HT1080 (cell line): ENCODE results near the gene PLA1A.

DNA sequence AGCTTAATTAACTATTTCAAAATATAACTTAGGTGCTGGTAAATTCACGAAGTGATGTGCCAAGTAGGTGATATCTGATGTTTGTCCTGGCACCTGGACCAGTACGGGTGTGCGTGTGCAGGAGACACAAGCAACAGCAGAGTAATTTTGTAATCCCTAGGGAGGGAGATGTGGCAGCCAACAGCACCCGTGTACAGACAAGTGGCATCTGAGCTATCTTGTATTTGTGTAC lies 22.9 kb downstream of the USF3 start:
RAMPAGE:
- cytosol, long total RNA = no peak
- long total RNA = no peak
- nucleus, long total RNA = no peak

RAMPAGE:
- cytosol, long total RNA = no peak
- long total RNA = no peak
- nucleus, long total RNA = no peak
Observed at GRCh38 chr3:113873773-113874274, 35.2 kb downstream of the GRAMD1C start.

DNA sequence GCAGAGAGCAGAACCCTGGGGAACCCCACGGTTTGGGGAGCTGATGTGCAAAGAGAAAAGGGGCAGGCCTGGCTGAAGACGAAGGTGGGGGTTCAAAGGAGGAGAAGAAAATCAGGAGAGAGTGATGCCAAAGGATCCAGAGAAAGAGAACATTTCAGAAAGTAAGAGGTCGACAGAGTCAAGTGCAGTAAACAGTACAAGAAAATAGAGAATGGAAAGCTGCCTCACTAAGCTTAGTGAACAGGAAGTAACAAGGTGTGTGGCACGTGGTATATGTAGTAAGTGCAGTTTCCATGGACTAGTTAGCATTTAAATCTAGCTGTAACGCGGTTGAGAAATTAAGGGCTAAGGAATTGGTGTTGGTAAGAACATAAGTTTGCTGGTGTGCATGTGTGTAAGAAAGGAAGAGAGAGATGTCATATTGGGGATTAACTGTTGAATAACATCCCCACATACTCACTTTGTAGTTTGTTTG lies 13.6 kb downstream of the TIGIT start:
RAMPAGE:
- cytosol, long total RNA = no peak
- long total RNA = no peak
- nucleus, long total RNA = no peak

DNA sequence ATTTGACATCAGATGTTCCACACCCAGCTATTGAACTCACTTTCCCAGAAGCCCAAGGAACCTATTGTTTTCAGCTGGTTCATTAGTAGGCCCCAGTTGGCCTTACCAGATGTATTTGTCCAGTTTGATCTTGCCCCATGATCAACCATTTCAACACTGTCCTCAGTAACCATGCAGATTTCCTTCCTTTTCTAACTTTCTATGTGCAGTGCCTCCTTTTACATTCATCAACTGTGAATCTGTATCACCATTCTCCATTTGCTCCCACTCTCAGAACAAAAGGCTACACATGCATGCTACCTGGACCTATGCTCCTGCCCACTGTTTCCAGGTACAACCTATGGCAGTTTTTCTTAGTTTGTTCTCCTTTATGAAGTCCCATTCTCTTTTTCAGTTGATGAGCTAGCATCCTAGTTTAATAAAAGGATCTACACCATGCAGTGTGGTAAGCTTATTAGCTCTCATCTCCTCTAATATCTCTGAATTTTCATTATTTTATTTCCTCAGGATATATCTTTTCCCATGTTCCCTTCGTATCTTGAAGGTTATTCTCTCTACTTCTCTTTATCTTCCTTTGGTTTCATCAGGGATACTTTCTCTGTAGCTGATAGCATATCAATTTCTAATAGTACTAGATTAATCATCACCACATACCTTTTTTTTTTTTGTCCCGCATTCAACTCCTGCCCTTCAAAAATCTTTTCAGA lies 103.2 kb downstream of the TIGIT start:
RAMPAGE:
- cytosol, long total RNA = no peak
- long total RNA = no peak
- nucleus, long total RNA = no peak

DNA sequence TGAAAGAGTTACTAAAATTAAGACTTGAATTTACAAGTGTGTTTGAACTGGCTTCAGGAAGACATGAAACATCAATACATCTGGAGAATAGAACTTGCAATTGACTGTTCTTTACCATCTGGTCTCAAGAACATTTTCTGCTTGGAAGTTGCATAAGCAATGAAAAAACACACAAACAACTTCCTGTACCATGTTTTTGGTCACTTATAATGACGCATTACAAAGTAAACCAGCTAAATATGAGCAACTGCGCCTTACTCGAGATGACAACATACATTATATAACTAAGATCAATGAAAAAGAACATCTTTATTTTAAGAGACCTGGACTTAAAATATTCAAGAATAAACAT lies 112.5 kb downstream of the TIGIT start:
RAMPAGE:
- cytosol, long total RNA = no peak
- long total RNA = no peak
- nucleus, long total RNA = no peak

RAMPAGE:
- cytosol, long total RNA = no peak
- long total RNA = no peak
- nucleus, long total RNA = no peak
Observed at GRCh38 chr3:114417245-114417628, 123.4 kb downstream of the TIGIT start.

GRCh38 chr3:114474869-114475386 lies 181.1 kb downstream of the TIGIT start:
RAMPAGE:
- cytosol, long total RNA = no peak
- long total RNA = no peak
- nucleus, long total RNA = no peak

RAMPAGE:
- cytosol, long total RNA = no peak
- long total RNA = no peak
- nucleus, long total RNA = no peak
Observed at GRCh38 chr3:114718597-114719282, 424.9 kb downstream of the TIGIT start.

GRCh38 chr3:114721291-114721636 lies 425.8 kb downstream of the ZBTB20 start:
RAMPAGE:
- cytosol, long total RNA = no peak
- long total RNA = no peak
- nucleus, long total RNA = no peak

DNA sequence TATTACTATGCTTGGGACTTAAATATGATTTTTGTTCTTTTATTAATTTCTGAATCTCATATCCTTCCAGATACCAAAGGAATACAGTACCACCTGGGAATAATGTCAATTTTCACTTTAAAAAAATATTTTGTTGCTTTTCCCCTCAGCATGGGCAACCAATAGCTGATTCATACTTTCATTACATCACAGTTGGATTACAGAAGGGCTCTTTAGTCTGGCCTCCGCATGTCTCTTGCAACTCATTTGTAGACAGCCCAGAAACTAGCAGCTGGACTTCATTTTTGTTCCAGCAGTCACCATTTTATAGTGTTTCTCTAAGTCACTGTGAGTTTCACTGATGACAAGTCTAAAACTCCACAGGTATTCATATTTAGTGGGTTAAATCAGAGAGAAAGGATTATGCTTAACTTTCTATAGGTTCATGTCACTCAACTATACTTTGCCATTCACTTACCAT lies 390.2 kb downstream of the ZBTB20 start:
RAMPAGE:
- cytosol, long total RNA = no peak
- long total RNA = no peak
- nucleus, long total RNA = no peak

DNA sequence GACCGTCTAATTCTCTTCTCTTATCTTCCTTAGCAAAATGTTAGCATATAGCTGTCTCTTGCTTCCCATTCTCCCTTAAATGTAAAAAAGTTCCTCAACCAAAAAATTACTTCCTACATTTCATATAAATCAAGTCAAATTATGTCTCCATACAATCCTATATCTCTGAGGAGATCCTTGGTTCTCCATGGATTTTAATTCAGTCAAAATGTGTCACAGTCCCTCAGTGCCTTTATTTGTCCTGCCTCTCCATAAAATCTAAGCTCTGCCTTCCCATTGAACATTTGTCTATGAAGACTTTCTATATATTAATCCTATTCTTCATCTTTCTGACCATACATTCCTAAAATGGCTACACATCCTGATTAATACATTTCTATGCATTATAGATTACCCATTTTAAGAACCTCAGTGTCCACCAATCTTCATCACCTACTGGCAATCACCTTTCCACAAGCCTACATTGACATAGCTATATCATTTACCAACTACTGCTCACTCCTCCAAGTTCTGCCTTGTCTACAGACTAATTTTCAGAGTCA lies 24.6 kb downstream of the ZBTB20 start:
RAMPAGE:
- cytosol, long total RNA = no peak
- long total RNA = no peak
- nucleus, long total RNA = no peak

RAMPAGE:
- cytosol, long total RNA = no peak
- long total RNA = no peak
- nucleus, long total RNA = no peak
Observed at GRCh38 chr3:115145888-115146509, 1.1 kb downstream of the ZBTB20 start.

GRCh38 chr3:115147750-115148528 lies 851 bp upstream of the ZBTB20 start:
RAMPAGE:
- cytosol, long total RNA = no peak
- long total RNA = no peak
- nucleus, long total RNA = no peak

GRCh38 chr3:115518305-115518958 lies 104.9 kb upstream of the GAP43 start:
RAMPAGE:
- cytosol, long total RNA = no peak
- long total RNA = no peak
- nucleus, long total RNA = no peak

DNA sequence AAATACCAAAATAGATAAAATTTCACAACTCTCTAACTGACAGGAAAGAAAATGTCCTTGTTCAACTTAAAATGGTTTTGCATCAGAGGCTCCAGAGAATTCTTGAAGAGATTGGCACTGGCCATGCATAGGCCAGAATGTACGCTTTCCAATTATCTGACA lies 291.8 kb downstream of the IGSF11 start:
RAMPAGE:
- cytosol, long total RNA = no peak
- long total RNA = no peak
- nucleus, long total RNA = no peak

RAMPAGE:
- cytosol, long total RNA = no peak
- long total RNA = no peak
- nucleus, long total RNA = no peak
Observed at GRCh38 chr3:118991840-118992247, 42.8 kb downstream of the IGSF11 start.

GRCh38 chr3:119279822-119280312 lies 14.3 kb upstream of the ARHGAP31 start:
RAMPAGE:
- cytosol, long total RNA = no peak
- long total RNA = no peak
- nucleus, long total RNA = no peak

DNA sequence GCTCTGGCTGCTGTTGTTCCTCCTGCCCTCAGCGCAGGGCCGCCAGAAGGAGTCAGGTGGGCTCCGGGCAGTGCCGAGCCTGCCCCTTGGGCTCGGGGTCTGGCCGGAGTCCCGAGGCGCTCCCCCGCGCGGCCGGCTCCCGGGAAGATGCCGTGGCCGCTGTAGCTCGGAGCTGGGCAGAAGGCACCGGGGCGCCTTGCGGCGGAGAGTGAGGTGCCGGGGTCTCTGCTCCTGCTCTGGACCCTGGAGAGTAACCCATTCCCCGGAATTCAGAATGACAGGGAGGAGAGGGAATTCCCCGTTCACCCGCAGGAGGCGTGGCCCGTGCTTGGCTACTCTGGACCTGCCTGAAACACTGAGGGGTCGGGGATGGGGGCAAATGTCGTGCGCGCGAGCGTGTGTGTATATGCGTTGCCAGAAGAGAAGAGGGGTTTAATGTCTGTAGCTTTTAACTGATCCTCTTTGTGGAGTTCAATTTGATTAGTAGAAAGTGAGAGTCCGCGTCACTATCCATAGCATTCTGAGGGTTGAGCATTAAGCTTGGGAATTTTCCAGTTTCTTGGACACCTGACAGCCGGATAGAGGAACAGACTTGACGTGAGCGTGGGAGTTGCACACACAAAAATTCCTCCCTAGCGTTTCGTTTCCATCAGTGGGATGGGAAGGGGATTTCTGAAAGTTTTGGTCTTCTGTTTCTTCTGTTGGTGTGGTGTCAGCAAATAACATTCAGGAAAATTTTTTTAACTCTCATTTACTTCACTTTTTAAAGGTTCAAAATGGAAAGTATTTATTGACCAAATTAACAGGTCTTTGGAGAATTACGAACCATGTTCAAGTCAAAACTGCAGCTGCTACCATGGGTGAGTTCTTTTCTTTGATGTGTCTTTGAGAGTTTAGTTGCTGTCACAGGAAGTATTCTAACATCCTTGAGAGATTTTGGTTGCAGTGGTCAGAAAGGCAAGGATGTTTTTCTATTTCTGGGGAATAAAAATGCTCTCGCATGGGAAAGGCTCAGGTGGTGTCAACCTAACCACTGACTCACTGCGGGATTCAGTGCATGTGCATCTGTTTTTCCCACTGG lies 628 bp downstream of the POGLUT1 start:
RAMPAGE:
- cytosol, long total RNA = no peak
- long total RNA = no peak
- nucleus, long total RNA = no peak

RAMPAGE:
- cytosol, long total RNA = no peak
- long total RNA = no peak
- nucleus, long total RNA = no peak
Observed at GRCh38 chr3:119562744-119563278, 3.4 kb upstream of the CD80 start.

GRCh38 chr3:119597263-119598204 lies at the start of gene PLA1A:
Gene PLA1A, plus strand, starts transcription at chr3:119597885.
RAMPAGE:
- cytosol, long total RNA = no peak
- long total RNA = no peak
- nucleus, long total RNA = no peak